ENCODE measurements around a stretch of chr7.

- PRO-cap = no peak
These were observed 23.9 kb downstream of the PALS2 start for GRCh38 chr7:24596770-24597946.

DNA sequence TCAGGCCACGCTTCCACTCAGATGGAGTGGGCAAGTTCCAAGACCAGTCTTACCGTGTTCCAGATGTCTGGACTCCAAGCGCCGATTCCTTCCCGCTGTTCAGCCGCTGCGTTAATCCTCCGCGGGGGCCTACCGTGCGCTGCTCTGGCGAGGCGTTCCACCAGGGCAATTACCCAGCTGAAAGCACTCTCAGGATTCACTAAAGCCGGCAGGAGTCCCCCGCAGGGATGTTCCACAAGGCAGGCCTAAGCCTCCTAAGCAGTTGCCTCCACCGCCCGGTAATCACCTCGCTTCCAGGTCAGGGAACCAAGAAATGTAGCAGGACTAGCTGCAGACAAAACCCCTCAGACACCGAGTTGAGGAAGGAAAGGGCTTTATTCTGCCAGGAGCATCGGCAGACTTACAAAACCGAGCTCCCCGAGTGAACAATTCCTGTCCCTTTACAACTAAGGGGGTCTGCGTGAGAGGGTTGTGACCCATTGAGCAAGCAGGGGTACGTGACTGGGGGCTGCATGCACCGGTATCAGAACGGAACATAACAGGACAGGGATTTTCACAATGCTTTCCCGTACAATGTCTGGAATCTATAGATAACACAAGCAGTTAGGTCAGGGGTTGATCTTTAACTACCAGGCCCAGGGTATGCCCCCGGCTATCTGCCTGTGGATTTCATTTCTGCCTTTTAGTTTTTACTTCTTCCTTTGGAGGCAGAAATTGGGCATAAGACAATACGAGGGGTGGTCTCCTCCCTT lies 37.9 kb upstream of the GSDME start:
- PRO-cap = no peak

- PRO-cap = no peak
These were observed 80.2 kb downstream of the OSBPL3 start for GRCh38 chr7:24899503-24900362.

- PRO-cap = no peak
These were observed 55.5 kb downstream of the OSBPL3 start for GRCh38 chr7:24924295-24925089.

GRCh38 chr7:24965660-24966258 lies 14.2 kb downstream of the OSBPL3 start:
- PRO-cap = no peak

DNA sequence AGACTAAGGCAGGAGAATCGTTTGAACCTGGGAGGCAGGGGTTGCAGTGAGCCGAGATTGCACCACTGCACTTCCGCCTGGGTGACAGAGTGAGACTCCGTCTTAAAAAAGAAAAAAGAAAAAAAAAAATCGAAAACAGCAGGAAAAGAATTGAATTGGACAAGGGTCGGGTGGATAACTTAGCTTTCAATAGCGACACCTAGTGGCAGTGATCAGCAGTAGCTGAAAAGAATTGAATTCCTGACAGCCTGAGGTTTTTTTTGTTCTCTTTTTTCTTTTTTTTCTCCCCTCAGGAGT lies 55.2 kb downstream of the CYCS start:
- PRO-cap = no peak

DNA sequence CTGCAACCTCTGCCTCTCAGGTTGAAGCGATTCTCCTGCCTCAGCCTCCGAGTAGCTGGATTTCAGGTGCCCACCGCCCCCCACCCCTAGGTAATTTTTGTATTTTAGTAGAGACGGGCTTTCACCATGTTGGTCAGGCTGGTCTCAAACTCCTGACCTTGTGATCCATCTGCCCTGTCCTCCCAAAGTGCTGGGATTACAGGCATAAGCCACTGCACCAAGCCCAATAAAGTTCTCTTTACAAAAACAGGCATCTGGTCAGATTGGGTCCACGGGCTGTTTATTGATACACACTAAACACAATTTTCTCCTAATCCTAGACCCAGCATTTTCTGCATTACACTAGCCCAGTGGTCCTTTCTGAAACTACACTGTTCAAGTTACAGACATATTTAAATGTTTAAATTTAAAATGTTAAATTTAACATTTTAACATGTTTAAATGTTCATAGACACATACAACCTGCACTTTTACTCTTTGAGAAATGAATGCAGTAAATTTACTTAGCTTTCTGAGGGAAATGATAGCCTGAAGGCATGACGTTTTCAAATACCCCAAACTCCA lies 6.6 kb downstream of the CYCS start:
- PRO-cap = no peak

DNA sequence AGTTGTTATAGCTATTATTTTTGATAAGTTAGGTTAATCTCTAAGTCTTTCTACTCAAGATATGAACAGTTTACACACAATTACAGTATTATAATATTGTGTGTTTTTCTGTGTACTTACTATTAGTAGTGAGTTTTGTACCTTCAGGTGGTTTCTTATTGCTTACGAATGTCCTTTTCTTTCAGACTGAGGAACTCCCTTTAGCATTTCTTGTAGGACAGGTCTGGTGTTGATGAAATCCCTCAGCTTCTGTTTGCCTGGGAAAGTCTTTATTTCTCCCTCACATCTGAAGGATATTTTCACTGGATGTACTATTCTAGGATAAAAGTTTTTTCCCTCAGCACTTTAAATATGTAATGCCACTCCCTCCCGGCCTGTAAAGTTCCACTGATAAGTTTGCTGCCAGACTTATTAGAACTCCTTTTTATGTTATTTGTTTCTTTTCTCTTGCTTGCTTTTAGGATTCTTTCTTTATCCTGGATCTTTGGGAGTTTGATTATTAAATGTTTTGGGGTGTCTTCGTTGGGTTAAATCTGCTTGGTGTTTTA lies 1.7 kb upstream of the CYCS start:
- PRO-cap = no peak

DNA sequence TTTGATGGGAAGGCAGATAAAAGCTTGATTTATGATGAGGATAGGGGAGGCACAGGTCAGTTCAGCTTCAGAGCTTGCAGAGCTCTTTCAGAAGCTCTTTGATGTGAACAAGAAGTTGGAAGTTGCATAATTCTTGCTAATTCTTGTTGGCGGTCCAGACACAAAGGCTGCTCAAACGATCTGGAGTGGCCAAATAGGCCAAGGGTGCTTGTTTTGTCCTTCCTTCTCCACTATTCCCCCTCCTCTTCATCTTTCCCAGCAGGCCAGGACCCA lies 180.0 kb upstream of the NPVF start:
- PRO-cap = no peak

GRCh38 chr7:25597660-25598273 lies 369.5 kb upstream of the NPVF start:
- PRO-cap = no peak

DNA sequence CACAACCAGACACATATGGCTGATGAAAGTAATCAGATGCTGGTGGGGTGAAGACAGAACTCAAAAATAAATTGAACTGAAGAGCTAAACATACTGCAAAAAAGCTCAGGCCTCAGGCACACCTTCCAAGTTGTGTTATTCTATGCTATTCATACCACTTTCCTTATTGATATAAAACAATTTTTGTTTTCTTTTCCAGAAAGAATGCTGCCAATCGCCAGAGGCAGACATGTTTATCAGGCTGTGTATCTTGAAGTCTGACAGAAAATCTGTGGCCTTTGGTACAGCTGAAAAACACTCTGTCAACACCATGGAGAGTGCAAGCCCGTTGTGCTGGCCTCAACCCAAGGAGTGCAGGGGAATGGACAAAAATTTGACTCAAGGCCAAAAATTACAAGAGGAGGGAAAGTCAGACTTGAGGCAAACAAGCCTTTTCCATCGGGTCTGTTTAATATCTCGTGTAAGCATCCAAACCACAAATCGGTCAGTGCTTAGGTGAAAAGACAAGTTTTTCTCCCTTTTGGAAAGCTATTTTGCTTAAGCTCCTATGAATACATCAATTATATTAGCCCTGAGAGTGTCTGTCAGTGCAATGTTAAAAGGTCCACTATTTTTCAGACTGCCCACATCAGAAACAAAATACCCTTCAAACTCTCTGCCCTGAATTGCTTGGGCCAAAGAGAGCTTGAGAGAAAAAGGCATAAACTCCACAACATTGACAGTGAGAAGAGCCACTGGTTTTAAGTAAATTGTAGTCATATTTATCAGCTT lies 305.3 kb upstream of the NFE2L3 start:
- PRO-cap = no peak

GRCh38 chr7:25849372-25850226 lies 302.4 kb upstream of the NFE2L3 start:
- PRO-cap = no peak

- PRO-cap = unidirectional peak, plus-strand start at chr7:25949863
These were observed 202.4 kb upstream of the NFE2L3 start for GRCh38 chr7:25949466-25950171.

DNA sequence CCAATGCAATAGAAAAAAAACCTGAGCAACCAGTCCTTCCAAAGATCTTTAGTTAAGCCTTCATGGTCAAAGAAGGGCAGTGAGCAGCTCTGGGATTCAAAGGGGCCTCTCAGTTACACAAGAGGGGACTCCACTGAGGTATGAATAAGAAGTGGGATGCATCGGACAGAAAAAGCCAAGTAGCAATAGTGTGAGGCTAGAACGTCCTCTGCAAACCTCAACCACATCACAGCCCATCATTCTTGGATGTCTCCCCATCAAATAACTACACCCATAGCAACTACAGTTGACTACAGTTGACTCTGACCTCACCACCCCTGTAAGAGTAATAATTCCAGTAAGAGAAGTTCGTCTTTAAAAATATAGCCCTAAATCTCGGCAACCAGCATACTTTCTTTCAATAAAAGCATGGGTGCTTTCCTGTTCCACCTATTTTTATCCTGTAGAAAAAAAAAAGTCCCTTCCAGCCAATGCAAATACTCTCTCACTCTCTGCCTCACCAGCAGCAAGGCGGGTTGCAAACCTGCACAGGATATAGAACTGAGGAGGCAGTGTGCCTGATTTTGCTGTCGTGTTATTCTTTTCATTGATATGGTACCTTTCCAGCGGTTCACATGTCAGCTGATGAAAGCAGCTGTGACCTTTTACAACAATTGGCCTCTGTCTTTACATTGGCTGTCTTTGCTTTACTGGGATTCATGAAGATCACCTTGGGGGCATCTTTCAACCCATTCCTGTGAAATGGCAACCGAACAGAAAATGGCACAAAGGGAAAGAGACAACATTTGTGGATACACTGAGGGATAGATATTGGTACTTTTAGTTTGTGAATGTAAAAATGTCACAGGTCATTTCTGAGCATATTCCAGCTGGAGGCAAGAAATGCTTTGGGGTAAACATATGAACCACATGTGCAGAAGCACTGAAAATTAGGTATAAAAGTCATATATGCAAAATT lies 187.4 kb upstream of the NFE2L3 start:
- PRO-cap = no peak

- PRO-cap = bidirectional peak, plus-strand start at chr7:26101683, minus-strand start at chr7:26101551
These were observed 50.4 kb upstream of the NFE2L3 start for GRCh38 chr7:26101302-26102266.

- PRO-cap = no peak
These were observed 42.6 kb downstream of the CBX3 start for GRCh38 chr7:26243906-26244732.

GRCh38 chr7:26305144-26306006 lies 13.7 kb downstream of the SNX10 start:
- PRO-cap = no peak

DNA sequence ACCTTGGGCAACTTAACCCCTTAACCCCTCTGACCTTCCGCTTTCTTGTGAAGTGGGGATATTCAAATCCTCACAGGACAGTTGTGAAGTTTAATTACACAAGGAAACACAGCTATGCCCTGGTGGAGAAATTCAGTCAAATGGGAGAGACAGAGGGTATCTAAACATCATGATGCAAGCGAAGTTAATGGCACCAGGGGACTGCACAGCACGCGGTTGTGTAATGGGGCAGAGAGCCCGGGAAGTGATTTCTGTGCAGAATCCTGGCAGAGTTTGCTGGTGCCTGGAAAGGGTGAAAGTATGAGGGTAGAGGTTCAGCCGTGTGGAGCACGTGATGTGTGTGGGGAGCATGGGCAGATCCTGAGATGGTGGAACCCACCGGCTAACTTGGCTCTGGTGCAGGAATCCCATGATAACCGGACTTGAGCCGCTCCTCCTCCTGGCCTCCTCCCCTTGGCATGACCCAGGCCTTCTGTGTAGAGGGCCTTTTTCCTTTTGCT lies 51.7 kb downstream of the SNX10 start:
- PRO-cap = no peak

GRCh38 chr7:26367087-26367846 lies 75.6 kb downstream of the SNX10 start:
- PRO-cap = no peak

- PRO-cap = no peak
These were observed 6.7 kb downstream of the SKAP2 start for GRCh38 chr7:26857437-26858352.